Colic lymph node (tissue), 1 donor: ENCODE results near the genes PLEKHG5, KLHL21 and ERRFI1.

- PRO-cap, result no peak
These were observed 43.2 kb downstream of the ACOT7 start for GRCh38 chr1:6350356-6350769.

DNA sequence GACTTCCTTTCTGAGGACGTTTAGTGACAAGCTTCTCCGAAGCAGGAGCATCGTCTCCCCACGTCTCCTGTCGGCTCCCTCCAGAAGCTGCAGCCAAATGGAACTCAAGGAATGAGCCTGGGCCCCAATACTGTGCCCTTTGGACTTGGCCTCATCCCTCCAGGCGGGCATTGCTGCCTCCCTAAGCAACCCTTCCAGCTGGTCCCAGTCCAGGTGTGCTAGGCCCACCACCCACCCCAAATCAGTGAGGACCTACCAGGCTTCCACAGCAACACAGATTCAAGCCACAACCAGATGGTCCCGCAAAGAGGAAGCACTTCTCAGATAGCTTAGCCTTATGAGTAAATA lies 33.0 kb downstream of the ACOT7 start:
- PRO-cap, result no peak

GRCh38 chr1:6423289-6424114 lies 1.1 kb upstream of the ESPN start:
- PRO-cap, result no peak

DNA sequence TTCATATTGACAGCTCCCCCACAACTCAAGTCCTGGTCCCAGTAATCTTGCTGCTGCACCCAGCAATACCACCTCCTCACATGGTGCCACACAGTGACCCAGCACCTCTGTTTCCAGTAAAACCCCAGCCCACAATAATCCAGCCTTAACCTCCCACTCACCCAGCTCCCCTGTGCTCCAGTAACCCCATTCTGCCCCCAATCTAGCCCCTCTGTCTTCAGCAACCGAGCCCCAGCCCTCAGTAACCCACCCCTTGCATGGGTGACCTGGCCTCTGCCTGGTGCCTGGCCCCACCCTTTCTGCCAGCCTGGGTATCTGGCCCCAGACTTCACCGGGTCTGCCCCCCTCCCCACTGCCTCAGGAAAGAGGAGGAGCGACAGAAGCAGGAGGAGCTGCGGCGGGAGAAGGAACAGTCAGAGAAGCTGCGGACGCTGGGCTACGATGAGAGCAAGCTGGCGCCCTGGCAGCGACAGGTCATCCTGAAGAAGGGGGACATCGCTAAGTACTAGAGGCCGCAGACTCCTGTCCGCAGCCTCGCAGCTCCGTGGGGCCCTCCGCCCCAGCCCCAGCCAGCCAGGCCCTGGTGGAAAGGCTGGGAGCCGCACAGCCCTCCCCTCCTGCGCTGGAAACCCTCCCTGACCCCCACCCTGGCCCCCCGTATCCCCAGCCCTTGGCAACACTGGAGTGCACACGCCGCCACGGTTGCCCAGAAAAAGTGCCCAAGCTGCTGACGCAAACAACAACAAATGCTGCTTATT lies 6.2 kb downstream of the TNFRSF25 start:
- PRO-cap, result bidirectional peak, plus-strand start at position 416 of the sequence, minus-strand start at position 301 of the sequence; bidirectional peak, plus-strand start outside the sequence, minus-strand start at position 717 of the sequence

- PRO-cap, result bidirectional peak, plus-strand start at chr1:6460612, minus-strand start at chr1:6460354
These were observed 5.5 kb downstream of the TNFRSF25 start for GRCh38 chr1:6460396-6461030.

DNA sequence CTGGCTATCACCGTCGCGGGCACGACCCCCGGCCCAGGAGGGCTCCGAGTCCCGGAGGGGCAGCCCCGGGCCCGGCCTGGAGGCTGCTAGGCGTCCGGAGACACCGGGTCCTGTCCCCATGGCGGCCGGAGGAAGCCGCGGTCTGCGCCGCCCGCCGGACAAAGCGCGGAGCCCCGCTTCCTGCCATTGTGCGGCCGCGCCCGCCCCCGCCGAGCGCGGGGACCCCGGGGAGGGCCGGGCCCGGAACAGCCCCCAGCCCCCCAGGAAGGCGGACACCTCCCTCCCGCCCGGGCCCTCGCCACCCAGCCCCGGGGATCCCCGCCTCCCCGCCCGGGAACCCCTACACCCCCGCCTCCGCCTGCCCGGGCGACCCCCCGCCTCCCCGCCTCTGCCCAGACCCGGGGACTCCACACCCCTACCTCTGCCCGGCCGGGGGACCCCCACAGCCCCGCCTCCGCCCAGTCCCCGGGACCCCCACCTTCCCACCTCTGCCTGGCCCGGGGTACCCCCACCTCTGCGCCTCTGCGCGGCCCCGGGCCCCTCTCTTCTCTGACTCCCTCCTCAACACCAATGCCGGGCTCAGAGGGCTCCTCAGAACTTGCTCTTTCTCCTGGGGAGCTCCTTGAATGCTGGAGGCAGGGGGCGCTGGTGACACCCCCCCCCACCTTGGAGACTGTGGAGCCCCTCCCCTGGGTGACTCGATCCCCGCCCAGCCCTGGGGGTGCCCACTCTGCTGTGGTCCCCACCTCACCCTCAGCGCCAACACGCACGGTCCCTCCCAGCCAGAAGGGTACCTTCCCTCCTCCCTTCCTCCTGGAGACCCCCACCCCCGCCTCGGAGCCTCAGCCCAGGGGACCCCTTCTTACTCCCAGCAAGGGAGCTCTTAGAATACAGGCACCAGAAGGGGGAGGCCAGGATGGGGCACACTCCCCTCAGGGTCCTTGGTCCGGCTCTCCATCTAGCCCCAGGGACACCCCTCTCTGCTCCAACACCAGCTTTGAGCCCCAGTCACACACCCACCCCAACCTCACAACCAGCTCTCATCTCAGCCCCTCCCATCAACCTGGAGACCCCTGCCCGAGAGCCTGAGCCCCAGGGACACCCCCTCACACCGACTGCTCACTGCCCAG lies 5.8 kb downstream of the PLEKHG5 start:
- PRO-cap, result no peak

DNA sequence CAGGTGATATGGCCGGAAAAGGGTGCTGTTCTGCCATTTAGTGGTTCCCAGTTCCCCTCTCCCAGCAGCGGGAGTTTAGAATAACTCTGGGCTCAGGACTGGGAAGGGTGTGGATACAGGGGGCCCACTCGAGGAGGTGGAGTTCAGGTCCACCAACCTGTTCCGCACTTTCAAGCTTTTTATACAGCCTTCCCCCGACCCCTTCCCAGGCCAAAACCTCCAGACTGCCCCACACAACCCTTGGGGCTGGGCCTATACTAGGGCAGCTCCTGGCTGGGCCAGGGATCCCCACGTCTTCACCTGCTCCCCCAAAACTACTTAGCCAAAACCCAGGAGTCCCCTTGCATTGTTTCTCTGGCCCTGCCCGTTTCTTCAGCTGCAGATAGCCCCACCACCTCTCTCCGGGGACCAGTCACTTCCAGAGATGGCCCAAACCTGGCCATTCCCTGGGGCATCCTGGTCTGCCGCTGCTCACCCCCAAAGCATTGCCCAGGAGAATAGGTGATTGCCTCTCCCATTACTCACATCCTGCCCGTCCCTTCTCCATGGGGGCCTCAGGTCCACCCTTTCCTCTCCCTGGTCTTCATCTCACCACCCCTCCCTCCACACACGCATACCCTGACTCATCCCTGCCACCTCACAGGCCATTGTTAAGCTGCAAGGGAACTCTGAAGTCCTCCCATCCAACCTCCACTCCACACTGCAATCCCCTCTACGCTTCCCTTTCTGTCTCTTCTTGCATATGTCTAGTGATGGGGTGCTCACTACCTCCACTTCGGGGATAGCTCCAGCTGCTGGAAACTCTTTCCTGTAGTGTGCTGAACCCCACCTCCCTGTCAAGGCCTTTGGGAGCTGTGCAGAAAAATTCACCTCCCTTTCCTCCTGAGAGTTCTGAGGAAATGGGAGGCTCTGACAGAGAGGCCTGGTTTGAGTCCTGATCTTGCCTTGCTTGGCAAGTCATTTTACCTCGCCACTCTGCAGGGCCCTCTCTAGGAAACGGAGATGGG lies at the start of gene PLEKHG5:
Gene PLEKHG5 (minus strand): TSS at position 556 of the 1,007 bp plus-strand sequence.
- PRO-cap, result no peak

DNA sequence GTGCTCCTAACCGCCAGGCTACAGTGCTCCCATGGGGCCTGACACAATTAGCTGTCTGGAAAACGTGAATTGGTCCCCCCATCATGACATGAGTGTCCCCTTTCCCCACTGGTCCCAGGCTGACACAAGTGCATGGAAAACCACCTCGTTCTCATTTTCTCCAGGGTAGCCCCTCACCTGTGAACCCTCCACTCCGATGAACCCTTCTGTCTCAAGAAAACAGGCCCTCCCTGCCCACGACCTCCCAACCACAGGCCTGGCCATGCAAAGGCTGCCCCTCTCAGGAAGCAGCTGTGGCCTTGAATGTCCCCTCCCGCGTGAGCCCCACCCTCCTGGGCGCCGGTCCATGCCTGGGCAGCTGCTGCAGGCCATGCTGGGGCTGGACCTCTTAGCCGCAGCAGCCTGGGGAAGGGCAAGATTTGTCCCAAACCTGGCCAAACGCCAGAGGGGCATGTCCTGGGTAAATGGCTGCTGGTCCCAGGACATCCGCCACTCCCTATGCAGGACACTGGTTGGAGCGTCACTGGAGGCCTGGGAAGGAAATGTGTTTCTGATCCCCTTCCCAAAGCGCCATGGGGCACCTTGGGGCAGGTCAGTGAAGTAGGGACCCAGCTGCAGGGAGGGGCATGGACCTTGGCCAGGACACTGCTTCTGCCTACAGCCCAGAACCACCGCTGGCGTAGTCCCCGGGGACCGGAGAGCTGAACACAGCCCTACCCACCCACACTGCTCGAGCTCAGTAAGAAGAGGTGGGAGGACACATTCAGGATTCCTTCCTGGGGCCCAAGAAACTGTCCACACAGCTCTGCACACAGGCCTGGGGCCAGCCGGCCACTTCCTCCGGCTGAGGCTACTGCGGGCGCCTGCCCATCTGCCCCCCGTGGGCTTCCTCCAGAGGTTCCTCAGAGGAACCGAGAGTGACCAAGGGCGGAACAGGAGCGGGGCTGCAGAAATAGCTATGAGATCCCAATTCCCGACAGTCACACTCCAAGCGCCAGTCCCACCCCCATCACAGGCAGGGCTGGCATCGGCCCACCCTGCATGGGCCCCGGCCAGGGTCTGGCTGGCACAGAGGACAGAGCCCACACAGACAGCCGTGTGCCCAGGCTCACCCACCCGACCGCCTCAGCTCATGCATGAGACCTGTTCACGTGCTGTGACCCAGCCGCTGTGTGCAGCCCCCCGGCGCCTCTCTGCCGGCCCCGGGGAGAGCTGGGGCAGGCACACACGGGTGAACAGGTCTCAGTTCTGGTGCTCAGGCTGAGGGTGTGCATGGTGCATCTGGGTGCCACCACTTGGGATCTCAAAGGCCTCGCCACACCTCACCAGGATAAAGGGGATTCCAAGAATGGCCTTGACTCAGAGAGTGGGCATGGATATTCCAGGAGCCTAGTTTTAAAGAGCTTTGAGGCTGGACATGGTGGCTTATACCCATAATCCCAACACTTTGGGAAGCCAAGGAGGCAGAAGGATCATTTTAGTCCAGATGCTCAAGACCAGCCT lies 10.8 kb upstream of the PLEKHG5 start:
- PRO-cap, result no peak

- PRO-cap, result no peak
These were observed 14.7 kb upstream of the PLEKHG5 start for GRCh38 chr1:6506099-6506586.

GRCh38 chr1:6590755-6591779 lies 11.3 kb downstream of the ZBTB48 start:
- PRO-cap, result no peak

GRCh38 chr1:6602374-6602946 lies at the start of gene KLHL21:
Gene KLHL21, minus strand, starts transcription at chr1:6602869.
- PRO-cap, result bidirectional peak, plus-strand start at chr1:6603104, minus-strand start at chr1:6602869

GRCh38 chr1:6625280-6626162 lies 853 bp downstream of the THAP3 start:
- PRO-cap, result unidirectional peak, minus-strand start at chr1:6625785

DNA sequence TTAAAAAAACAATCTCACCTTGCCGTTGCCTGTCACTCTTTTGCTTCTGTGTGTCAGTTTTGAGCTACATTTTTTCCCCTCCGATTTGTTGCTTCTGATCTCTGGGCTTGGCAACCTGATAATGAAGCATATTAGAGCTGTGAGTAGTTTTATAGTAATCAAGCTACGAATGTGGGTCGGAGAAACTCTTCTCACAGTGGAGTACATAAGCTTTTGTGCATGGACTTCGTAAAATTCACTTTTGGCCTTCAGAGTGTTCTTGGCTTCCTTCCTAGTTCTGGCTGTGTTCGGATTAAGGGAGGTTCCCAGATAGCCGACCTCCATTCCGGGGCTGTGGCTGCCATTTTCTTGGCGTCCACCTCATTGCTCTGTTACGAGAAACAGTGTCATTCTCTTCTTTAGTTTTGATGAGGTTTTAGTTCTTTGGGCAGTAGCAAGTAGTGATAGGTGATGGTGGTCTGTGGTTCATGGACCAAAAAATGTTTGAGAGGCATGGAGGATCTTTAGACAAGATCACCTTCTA lies 26.3 kb downstream of the CAMTA1 start:
- PRO-cap, result no peak

DNA sequence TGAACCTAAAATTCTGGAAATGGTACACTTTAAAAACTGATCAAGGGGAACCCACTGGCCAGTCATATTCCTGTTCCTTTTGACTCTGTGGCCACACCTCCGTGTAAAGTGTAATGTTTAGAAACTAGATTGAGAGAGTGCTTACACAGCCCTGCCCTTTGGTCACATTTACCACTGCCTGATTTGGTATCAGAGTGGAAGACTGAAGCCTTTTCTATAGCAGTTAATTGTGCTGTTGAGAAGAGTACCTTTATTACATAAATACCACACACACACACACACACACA lies 37.2 kb downstream of the CAMTA1 start:
- PRO-cap, result no peak

DNA sequence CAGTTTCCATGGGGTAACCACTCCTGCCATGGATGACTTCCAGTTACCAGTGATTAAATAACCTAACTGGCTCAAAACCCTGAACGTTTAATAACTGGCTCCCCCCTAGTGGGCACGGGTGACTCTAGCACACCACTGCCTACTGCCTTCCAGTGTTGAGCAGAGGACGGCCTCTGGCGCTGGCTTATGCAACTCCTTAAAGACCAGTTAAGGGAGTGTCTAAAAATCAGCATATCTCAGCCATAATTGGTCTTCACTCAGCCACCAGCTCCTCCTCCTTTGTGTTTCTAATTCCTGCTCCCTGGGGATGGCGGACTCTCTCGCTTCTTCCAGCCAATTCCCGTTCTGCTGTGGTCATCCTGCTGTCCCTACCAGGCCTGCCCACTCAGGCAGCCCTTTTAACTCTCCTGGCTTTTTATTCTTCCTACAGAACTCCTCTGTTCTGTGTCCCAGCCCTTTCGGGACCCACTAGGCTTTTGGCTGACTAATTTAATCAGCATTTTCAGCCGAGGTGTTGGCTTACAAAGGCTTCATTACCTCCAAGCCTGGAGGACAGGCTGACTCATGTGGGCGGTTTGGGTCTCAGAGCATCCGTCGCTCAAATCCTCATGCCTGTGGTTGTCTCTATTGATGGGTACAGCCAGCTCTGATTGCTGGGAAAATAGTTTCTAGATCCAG lies 332.4 kb downstream of the CAMTA1 start:
- PRO-cap, result no peak

- PRO-cap, result no peak
These were observed 92.1 kb upstream of the VAMP3 start for GRCh38 chr1:7679100-7679348.

DNA sequence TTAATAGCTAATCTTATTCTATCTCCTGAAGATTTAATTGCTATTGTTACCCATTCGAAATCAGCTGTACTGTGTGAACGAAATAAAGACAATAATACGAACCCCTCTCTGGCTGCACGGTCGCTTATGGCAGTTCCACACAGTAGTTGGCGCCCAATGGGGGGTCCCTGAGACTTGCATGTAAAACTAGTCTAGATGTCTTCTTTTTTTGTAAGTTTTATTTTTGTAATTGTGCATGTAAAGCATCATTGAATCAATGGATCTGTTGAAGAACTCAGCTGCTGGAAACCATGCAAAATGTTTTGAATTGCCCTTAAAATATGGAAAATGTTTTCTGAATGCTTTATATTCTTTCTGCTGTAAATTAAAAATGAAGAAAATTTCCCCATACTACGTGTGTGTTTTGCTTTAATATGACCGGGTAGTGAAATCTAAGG lies 1.8 kb upstream of the VAMP3 start:
- PRO-cap, result no peak

DNA sequence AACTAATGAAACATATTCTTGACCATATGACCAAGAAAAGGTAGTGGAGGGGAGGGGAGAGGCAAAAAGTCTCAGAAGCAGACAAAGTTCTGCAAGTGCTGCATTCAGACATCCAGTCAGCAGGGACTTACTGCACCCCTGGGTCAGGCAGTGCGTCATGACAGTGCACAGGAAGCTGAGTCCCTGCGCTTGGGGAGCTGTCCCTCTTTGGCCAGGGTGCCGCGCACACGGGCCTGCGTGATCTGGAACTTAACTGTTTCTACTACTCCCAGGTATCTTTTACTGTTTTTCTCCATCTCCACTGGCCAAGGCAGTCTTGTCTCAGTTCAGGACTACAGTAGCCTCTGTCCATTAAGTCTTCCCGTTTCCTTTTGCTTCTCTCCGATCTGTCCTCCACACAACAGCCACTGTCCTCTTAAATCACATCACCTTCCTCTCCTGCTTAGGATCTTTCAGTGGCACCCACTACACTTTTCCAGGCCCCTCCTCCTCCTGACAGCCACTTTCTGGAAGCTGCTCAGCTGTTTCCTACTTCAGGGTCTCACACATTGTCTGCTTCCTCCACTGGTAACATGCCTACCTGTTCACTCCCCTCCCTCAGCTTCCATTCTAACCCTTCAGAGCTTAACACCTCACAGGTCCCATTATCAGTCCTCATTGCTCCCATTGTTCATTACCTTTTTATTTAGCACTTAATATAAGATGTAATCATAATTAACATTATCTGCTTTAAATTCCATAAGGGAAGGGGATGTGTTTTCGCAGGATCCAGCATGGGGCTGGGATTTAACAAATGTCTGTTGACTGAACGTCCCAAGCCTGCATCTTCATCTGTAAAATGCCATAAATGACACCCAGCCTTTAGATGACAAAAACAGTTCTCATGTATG lies 15.9 kb downstream of the ERRFI1 start:
- PRO-cap, result no peak

GRCh38 chr1:8013426-8014416 lies 12.4 kb downstream of the ERRFI1 start:
- PRO-cap, result no peak

DNA sequence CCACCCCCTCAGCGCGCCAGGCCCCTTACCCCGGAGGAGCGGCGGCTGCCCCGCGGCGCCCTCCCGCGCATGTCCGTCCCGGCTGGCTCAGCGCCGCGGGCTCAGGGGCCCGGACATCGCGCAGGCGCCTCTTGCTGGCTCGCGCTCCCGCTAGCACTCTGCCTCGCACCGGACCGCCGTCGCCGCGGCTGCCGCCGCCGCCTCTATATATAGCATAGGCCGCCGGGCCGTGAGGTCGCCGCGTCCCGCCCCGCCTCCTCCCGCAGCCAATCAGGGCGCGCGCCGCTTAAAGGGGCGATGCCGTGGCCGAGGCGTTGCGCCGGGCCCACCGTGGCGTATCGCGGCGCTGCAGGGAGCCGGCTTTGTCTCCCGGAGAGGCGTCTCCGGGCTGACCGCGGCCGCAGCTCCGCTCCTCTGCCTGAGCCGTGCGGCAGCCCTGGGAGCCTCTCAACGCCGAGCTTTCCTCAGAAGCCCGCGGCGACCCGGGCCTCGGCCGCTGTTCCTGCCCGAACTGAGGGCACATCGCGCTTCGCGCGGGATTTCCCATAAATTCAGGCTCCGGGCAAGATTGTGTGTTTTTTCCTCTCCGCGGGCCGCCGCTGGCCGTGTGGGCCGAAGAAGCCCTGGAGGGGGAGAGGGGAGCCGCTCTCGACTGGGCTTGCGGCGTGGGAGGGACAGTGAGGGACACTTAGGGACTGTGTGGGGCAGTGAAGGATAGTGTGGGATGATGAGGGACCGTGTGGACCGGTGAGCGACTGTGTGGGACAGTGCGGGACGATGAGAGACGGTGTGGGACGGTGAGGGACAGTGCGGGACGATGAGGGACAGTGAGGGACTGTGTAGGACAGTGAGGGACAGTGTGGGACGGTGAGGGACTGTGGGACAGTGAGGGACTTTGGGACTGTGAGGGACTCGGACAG lies at the start of gene ERRFI1:
Gene ERRFI1 (minus strand): TSS at position 181 of the 920 bp plus-strand sequence.
- PRO-cap, result bidirectional peak, plus-strand start at position 367 of the sequence, minus-strand start at position 181 of the sequence; unidirectional peak, plus-strand start at position 575 of the sequence; unidirectional peak, plus-strand start at position 608 of the sequence; bidirectional peak, plus-strand start at position 717 of the sequence, minus-strand start at position 757 of the sequence